Cardiac fibroblast (primary cell): Measurements from ENCODE around the genes SENP8 and GRAMD2A.

- RRBS: no CpG with 5 or more reads among the region's 2 CpGs
Measured at GRCh38 chr15:70083830-70084279, 13.9 kb downstream of the TLE3 start.

DNA sequence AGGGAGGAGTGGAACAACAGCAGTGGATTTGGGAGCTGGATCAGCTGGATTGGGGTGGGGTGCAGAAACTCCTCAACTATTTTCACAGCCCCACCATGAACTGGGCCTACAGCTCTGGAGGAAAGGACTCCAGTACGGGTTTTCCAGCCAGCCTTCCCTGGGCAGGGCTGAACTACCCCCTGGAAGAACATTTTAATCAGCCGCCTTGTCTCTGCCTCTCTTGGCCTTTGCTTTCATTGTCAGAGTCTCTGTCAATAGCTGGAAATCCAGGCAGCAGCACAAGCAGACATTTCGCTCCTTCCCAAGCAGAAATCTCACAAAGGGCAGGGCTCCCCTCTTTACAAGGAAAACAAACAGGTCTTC is 13.6 kb upstream of the TLE3 start:
- RRBS: no CpG with 5 or more reads among the region's 3 CpGs

- RRBS: no CpG with 5 or more reads among the region's 13 CpGs
Measured at GRCh38 chr15:70270324-70270923, 172.7 kb upstream of the TLE3 start.

- RRBS: no CpG with 5 or more reads among the region's 3 CpGs
Measured at GRCh38 chr15:70271296-70271976, 173.7 kb upstream of the TLE3 start.

GRCh38 chr15:70586519-70586815 is 176.9 kb downstream of the UACA start:
- RRBS: no CpG with 5 or more reads among the region's 8 CpGs

DNA sequence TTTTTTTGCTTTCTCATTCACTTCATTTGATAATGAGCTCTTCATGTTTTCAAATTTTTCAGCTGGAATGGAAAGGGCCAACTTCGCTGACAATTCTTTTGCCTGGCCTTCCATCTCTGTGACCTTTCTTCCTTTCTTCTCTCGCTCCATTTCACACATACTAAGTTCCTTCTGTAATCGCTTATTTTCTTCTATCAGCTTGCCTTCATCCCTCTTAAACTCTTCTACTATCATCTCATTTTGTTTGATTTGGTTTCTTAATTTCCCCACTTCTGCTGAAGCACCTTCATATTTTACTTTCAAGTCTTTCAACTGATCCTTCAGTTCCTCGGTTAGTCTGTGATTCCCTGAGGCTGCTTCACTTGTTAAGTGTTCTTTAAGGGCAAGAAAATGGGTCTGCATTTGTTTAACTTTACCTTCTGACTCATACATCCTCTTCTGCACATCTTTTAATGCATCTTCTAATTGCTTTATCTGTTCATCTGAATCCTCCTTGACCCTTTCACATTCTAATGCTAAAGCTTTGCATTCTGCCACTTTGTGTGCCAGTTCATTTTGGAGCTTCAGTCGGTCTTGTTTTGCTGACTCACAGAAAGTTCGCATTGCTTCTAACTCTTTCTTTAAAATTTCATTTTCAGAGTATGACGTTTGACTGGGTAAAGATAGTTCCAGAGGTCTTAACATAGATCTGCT is 94.5 kb downstream of the UACA start:
- RRBS: no CpG with 5 or more reads among the region's 7 CpGs

GRCh38 chr15:70714049-70714473 is 49.3 kb downstream of the UACA start:
- RRBS: no CpG with 5 or more reads among the region's 2 CpGs

DNA sequence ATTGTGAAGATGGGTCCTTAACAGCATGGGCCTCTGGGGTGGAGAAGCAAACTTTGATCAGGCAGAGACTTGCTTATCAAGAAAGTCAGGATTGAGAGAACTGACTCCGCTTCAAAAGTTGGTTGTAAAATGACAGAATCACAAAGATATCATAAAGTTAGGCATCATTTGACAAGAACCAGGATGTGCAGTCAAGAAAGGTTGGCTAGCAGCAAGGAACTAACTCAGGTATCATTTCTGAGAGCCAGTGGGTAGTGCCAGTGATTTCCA is 9.6 kb downstream of the LRRC49 start:
- RRBS: no CpG with 5 or more reads among the region's 1 CpG

DNA sequence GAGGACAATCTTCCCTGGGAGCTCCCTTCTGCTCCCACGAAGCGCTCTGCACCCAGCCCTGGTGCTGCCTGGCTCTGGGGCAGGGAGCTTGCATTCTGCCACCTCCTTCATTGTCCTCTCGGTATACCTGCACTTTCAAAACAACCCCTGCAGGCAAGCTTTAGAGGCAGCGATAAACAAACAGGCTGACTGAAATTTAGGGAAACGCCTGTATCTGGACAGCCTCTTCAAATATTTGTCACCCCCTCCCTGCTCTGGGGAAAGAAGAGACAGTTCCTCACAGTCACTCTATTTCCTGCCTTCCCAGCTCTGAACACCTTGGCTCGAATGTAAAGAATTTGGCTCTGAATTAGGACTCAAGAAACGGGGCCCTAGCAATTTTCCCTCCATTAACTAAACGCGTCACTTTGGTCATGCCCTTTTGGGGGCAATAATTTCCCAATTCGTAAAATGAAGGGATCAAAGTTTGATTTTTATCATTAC is 991 bp upstream of the THSD4 start:
- RRBS: no CpG with 5 or more reads among the region's 10 CpGs

DNA sequence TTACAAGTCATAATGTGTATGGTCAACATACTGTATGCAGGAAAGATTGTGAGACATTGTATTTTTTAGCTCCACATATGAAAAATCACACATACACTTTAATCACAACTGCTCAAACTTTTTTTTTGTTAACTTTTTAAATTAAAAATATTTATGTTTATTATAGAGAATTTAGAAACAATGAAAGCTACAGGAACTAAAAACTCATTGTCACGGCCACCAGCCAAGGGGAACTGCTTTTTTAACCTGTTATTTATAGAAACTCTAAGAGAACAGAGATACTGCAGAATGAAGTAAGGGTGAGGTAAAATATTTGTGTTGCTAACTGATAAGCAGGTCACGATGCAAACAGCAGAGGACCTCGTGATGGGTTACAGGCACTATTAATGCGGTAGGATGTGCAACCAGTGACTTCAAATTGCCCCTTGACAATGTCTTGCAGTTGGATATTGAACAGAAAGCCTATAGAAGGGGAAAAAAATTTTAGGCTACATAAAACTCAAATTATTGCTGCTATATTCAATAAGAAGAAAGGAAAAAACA is 53.1 kb downstream of the THSD4 start:
- RRBS: no CpG with 5 or more reads among the region's 4 CpGs

DNA sequence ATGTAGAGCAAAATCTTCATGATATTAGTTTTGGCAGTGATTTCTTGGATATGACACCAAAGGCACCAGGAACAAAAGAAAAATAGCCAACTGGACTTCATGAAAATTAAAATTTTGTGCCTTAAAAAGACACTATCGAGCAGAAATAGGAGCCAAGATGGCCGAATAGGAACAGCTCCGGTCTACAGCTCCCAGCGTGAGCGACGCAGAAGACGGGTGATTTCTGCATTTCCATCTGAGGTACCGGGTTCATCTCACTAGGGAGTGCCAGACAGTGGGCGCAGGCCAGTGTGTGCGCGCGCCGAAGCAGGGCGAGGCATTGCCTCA is 58.7 kb downstream of the THSD4 start:
- RRBS: no CpG with 5 or more reads among the region's 14 CpGs

- RRBS: no CpG with 5 or more reads among the region's 2 CpGs
Measured at GRCh38 chr15:71409432-71410131, 294.3 kb downstream of the THSD4 start.

- RRBS: no CpG with 5 or more reads among the region's 3 CpGs
Measured at GRCh38 chr15:71447652-71448192, 332.5 kb downstream of the THSD4 start.

- RRBS: no CpG with 5 or more reads among the region's 15 CpGs
Measured at GRCh38 chr15:71511982-71513025, 298.1 kb upstream of the NR2E3 start.

DNA sequence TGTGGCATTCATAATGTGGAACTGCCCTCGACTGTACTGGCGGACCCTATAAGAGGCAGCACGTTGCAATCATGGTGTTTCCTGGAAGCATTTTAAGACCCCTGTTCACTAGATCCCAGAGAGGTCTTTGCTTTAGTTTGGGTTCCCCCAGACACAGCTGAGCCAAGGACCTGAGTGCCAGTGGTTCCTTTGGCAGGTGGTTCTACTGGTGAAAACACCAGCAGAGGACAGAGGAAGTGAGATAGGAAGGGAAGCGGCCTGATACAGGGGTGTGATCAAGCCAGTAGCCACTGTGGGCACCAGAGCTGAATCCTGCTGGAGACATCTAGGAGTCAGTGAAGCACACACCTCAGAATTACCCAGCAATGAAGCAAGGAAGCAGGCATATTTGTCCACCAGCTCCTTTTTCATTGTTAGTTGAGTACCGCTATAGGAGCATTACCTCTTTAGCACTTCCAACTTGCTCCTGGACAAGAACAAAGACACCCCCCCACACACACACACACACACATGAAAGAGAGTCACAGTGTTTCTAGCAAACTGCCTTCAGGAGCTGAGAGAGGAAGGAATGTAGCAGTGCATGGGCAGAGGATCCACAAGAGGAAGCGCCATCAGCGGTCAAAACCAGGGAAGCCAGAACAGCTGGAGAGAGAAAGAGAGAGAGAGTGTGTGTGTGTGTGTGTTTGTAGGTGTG is 243.1 kb upstream of the NR2E3 start:
- RRBS: no CpG with 5 or more reads among the region's 7 CpGs

DNA sequence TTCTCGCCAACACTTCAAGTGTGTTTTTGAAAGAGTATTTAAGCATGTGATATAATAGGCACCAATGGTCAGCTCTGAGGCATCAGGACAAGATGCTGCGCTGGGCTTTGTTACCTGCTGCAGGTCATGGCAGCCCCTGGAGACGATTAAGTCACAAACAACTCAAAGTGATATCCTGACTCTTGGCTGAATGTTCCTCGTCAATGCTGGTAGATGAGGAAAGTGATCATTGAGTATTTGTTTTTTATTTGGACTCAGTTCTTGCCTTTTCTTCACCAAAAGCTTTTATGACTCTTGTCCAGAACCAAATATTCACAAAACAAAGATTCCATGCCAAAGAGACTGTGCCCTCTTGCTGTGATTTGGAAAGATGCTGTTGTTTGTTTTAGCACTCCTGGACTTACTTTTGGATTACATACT is 133.3 kb upstream of the NR2E3 start:
- RRBS: no CpG with 5 or more reads among the region's 4 CpGs

DNA sequence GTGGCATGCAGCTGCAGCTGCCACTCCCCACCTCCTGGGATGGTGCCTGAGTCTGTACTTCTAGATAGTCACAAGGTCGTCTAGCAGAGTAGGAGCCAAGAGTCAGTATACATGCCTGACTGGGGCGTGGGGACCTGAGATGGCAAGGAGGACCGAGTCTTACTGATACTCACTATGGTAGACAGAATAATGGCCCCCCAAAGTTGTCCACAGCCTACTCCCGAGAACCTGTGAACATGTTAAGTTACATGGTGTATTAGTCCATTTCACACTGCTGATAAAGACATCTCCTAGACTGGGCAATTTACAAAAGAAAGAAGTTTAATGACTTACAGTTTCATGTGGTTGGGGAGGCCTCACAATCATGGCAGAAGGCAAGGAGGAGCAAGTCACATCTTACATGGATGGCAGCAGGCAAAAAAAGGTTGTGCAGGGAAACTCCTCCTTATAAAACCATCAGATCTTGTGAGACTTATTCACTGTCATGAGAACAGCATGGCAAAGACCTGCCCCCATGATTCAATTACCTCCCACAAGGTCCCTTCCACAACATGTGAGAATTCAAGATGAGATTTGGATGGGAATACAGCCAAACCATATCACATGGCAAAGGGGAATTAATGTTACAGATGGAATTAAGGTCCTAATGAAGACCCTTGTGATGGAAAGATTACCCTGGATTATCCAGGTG is 119.9 kb upstream of the NR2E3 start:
- RRBS: no CpG with 5 or more reads among the region's 4 CpGs

GRCh38 chr15:71899591-71900095 is 89.3 kb downstream of the NR2E3 start:
- RRBS: no CpG with 5 or more reads among the region's 5 CpGs

GRCh38 chr15:72118227-72118859 is at the start of gene SENP8:
Gene SENP8, plus strand, starts transcription at chr15:72118403.
- RRBS: no CpG with 5 or more reads among the region's 35 CpGs

DNA sequence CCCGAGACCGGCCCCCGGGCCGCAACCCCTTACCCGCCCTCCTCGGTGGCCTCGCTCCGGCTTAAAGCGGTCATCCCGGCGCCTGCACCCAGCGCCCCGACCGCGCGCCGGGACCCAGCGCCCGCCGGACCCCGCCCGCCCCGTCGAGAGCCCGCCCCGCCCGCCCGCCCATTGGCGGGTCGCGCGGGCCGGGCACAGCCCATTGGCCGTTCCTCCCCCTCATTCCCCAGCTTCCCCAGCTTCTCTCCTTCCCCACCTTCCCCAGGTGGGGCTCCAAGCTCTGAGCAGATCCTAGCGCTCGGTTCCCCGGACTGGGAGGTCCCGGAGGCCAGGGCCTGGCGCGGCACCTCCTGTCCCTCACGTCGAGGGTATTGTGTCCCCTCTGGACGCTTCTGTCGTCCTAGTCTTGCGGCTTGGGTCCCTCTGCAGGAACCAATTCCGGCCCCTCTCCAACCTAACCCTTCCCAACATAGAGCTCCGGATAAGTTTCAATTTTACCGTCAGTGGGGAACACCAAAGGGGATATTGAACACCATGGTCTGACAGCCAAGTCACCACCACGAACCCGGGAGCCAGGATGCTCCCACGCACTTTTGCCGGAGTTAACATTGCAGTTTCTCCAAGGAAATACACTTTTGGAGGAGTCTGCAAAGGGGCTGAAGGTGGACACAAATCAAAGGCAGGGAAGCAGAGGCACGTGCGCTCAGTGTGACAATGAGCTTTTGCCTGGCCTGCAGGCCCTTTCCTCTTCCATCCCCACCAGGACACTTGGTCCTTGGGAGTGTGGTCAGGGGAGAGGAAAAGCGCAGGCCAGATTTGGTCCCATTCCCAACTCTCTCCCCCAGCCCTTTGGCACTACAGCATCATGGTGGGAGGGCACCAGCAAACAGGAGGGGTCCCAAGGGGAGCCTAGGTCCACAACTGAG is at the start of gene GRAMD2A:
Gene GRAMD2A, minus strand, starts transcription at position 90 of the 926 bp plus-strand sequence.
- RRBS: 9% methylated on average over 17 of the region's 55 CpGs